ENCODE results near the genes CRYGS, EIF4A2, MASP1 and RTP2.

DNA sequence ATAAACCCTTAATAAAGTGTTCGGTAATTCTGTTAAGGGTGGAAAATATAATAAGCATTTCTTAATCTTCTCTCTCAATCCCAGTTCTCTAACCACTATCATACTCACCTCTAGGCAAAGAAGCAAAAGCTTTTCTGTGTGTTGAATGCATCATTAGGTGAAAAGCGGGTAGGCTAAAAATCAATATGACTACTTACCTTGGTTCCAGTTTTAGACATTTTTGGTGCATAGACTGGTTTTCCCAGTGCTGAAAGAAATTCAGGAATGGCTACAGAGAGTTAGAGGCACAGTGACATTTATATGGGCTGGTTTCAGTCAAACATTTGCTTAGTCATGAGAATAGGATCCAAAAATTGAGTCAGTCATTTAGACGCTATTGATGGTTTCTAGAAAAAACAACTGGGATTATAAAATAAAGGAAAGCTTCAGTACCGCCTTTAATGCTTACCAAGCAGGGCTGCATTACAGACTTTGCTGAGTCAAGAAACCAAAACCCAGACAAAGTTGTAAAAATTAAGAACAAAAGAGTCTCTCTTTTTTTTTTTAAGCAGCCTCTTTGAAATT, at the start of gene CRYGS:
Gene CRYGS, minus strand, starts transcription at position 272 of the 564 bp plus-strand sequence.
- RRBS, result no CpG with 5 or more reads among the region's 4 CpGs

GRCh38 chr3:186613393-186613924, 599 bp downstream of the AHSG start:
- RRBS, result no CpG with 5 or more reads among the region's 2 CpGs

DNA sequence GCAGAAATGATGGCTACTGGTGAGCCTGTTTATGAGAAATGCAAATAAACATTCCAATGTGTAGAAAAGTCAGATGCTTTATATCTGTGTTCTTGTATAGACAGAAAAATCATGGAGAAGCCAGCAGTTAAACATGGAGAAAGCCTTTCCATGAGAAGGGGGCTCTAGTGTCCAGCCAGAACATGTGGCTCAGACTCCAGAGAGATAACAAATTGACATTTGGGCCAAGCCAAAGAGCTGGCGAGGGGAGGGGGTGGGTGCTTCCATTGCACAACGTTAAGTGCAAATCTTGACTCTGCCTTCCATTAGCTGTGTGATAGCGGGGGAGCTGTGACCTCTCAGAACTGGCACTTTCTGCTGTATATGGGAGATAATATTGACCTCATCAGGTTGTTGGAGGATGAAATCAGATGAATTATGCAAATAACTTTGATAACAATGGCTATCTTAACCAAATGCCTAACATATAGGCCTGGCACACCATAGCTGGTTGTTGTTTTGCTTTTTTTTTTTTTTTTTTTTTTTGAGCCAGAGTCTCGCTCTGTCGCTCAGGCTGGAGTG, 3.2 kb downstream of the KNG1 start:
- RRBS, result no CpG with 5 or more reads among the region's 5 CpGs

GRCh38 chr3:186783493-186784405, at the start of gene EIF4A2:
Gene EIF4A2, plus strand, starts transcription at chr3:186783577.
- RRBS, result under 1% methylated on average over 17 of the region's 72 CpGs

DNA sequence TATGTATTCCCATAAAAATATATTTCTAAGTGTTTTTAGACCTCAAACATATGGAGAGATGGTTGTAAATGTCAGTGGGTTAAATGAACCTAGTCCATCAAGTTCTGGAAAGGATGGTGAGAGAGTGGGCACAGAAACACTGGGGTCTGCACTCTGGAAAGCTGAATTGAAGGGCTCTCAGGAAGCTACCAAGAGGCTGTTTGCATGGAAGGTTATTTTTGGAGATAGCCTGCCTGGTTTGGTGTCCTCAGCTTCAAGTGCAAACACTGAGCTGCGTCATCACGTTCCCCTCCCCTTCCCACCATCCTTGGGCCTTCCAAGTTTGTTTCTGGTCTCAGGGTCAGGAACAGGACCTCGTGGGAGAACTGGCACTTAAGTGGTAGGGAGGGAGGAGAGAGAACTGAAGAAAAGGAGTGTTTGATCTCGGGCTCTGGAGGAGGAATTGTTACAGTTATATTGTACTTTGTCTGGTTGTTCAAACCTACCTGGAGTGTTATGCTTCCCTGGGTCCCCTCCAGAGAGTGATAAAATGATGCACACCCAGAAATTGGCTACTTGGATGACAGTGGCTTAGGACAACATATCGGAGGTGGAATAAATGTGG, 10.6 kb downstream of the ST6GAL1 start:
- RRBS, result no CpG with 5 or more reads among the region's 5 CpGs

DNA sequence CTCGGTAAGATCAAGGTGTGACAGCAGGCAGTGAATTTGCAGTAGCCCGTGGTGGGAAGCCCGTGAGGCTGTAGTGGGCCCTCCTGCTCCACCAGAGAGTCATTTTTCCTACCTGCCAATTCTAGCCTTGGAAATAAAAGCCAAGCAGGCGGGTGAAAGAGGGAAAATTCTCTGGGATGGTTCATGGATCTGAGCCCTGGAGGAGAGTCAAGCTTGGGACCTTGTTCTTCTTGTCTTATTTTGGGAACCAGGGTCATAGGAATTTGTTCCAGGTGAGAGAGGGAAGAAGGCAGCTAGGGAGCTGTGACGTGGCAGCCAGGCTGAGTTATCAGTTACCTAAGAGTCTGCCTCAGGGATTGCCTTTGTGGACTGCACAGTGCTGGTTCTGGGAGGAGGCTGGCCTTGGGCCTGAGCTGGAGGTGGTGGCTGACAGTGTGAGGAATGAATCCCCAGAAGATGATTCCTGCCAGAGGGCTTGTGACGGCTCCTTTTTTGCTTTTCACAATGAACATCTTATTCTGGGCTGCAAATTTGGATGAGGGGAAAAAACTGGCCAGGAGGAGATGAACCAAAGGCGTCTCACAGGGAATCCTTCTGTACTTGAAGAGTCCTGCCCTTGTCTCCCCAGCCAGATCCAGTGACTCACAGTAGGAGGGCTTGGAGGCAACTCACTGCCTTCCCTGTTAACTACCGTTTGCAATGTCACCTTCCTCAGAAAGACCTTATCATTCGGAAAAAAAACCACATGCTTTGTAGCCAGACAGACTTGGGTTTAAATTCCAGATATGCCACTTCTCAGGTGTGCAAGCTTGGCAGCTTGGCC, 18.9 kb downstream of the ST6GAL1 start:
- RRBS, result no CpG with 5 or more reads among the region's 9 CpGs

GRCh38 chr3:186976883-186977911, 46.9 kb downstream of the ST6GAL1 start:
- RRBS, result no CpG with 5 or more reads among the region's 16 CpGs

- RRBS, result no CpG with 5 or more reads among the region's 7 CpGs
Observed at GRCh38 chr3:187042685-187043292, 96.5 kb downstream of the RPL39L start.

GRCh38 chr3:187072640-187073121, 66.6 kb downstream of the RPL39L start:
- RRBS, result no CpG with 5 or more reads among the region's 4 CpGs

- RRBS, result no CpG with 5 or more reads among the region's 11 CpGs
Observed at GRCh38 chr3:187075957-187076996, 63.0 kb downstream of the RPL39L start.

DNA sequence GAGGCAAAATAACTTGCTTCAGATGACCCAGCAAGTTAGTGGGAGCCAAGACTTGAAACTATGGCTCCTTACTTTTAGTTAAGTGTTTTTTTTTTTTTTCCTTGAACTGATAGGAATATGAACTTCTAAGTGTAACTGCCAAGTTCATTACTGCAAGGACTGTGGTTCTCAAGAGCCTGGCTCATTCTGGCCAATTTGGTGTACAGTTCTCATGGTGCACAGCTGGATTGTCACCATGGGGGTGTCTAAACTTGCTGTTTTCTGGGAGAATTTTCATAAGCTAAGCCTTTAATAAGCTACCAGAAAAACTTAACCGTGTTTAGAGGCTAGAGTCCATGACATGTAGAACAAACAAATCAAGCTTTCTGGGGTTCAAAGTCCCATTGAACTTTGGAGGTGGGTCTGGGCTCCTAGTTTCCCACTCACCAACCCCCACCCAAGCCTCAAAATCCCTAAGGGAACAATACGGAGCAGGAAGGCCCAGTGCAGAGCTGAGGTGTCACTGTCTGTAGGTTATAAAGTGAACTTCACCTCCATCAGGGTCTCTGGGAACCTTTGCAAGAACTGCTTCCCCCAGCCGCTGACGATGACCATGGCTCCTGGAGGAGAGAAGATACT, 25.4 kb downstream of the RTP1 start:
- RRBS, result no CpG with 5 or more reads among the region's 4 CpGs

GRCh38 chr3:187291582-187292185, at the start of gene MASP1:
Gene MASP1, minus strand, starts transcription at chr3:187291737.
- RRBS, result 39% methylated on average over 2 of the region's 9 CpGs

DNA sequence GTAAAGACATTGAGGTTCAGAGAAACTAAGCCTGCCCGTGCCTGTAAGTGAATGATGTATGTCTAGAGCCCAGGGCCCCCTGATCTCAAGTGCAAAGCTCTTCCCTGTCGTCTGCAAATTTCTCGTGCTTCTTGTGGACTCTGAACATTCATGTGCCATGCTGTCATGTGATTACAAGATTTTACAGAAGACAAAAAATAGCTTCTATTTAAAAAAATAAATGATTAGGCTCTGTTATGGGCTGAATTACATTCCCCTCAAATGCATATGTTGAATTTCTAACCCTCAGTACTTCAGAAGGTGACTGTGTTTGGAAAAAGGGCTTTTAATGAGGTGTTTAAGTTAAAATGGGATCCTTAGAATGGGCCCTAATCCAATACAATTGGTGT, 3.8 kb upstream of the MASP1 start:
- RRBS, result no CpG with 5 or more reads among the region's 3 CpGs

- RRBS, result no CpG with 5 or more reads among the region's 3 CpGs
Observed at GRCh38 chr3:187702274-187702735, at the start of gene RTP2. Gene RTP2, minus strand, starts transcription at chr3:187702557.

DNA sequence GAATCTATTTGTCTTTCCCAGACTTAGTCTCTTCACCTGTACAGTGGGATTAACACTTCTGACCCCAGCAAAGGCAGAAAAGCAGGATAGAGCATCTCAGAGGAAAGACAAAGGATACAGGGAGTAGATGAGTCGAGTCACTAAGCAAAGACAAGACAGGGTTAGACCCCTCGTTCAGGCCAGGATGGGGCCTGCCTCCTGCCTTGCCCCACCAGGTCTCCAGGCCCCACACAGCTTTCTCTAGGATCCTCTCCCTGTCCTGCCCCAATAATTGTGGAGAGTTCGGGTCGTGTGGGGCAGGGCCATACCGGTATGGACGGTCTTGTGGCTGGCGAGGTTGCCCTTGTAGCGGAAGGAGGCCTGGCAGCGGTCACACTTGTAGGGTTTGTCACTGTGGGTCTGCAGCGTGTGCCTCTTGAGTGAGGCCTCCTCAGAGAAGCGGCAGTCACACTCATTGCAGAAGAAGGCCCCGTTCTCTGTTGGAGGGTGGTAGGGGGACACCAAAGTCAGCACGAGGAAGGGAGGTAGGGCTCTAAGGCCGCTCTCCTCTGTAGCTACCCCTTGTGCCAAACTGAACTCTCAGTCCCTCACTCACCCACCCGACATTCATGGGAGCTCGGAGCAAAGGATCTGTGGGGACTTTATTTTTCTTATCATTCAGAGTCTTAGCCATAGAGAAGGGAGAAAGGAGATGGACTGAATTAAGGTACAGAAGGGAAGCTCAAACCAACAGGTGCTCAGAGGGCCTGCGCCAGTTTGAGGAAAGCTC, 18.7 kb downstream of the BCL6 start:
- RRBS, result no CpG with 5 or more reads among the region's 17 CpGs

- RRBS, result 95% methylated on average over 4 of the region's 15 CpGs
Observed at GRCh38 chr3:187729500-187730069, 15.7 kb downstream of the BCL6 start.

GRCh38 chr3:187735394-187735882, 9.8 kb downstream of the BCL6 start:
- RRBS, result no CpG with 5 or more reads among the region's 3 CpGs

- RRBS, result 1% methylated on average over 7 of the region's 20 CpGs
Observed at GRCh38 chr3:187737672-187737998, 7.6 kb downstream of the BCL6 start.

- RRBS, result 5% methylated on average over 8 of the region's 44 CpGs
Observed at GRCh38 chr3:187737999-187738783, 7.1 kb downstream of the BCL6 start.

DNA sequence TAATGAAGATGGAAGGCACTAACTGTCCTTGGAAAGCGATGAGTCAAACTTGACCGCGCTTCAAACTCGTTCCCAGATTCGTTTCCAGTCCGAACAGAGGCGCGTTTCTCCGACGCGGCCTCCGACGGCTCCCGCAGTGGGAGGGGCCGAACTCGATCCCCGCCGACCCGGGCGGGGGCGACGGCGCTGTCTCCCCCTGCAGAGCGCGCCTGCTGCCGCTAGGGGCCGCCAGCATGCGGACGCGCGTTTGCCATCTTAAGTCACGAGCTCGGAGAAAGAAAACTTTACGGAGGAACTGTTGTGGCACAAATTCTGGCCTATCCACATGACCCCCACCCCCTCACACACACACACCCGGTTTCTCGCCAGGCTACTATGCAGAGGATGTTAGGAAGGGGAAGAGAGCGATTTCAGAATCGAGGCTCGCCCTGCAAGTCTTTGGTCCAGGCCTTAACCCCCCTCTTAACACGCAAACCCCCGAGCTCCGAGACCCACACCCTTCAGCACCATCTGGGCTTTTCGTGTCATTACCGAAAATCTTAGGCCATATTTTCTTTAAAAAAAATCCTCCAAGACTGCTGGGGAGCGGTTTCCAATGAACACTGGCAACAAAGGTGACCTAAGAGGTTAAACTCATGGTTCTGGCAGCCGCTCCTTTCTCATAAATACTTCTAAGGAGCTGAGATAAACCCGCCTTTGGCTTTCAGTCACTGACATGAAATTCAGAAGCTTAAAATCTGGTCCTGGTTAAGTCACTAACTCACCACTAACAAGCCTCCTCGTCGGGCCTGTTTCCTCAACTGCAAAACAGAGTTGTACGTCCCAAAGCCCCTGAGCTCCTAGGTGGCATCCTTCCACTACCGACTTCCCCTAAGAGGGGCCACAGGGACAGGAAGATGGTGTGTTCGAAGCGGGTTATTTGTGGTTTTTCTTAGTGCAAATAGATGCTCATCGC, 5.1 kb downstream of the BCL6 start:
- RRBS, result no CpG with 5 or more reads among the region's 54 CpGs